Mesenteric fat pad (tissue), 1 donor: ENCODE results near the gene MFAP4.

- PRO-cap: no peak
These were observed 17.6 kb upstream of the GRAP start for GRCh38 chr17:19064278-19064784.

- PRO-cap: no peak
These were observed 13.7 kb downstream of the EPN2 start for GRCh38 chr17:19250784-19251390.

DNA sequence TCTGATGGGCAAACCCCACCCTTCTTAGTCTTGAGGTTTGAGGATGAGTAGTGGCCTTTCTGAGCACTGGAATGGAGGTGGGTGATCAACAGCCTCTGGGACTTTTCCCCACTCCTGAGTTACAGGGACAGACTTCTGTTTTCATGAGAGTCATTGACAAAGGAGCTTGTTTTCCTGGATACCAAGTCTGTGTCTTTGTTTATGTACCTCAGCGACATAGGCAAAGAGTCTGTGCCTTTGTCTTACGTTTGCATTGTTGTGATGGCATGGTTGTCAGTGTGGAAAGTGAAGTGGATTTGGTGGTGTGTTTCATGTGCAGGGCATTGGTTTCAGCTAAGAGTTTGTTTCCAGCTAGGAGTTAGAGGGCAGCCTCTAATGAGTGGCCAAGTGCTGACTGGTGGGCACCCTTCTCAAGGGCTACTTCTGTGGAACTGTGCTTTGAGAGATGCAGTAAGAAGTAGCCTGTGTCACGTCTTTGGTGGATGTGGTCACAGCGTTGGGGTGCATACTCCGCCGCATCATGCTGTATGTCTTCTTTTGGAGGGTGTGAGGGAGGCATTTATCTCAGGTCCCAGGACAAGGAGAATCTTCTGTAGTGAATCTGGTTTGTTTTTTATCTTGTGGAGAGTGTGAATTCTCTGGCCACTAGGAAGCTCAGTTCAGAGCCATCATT, 17.6 kb downstream of the EPN2 start:
- PRO-cap: no peak

DNA sequence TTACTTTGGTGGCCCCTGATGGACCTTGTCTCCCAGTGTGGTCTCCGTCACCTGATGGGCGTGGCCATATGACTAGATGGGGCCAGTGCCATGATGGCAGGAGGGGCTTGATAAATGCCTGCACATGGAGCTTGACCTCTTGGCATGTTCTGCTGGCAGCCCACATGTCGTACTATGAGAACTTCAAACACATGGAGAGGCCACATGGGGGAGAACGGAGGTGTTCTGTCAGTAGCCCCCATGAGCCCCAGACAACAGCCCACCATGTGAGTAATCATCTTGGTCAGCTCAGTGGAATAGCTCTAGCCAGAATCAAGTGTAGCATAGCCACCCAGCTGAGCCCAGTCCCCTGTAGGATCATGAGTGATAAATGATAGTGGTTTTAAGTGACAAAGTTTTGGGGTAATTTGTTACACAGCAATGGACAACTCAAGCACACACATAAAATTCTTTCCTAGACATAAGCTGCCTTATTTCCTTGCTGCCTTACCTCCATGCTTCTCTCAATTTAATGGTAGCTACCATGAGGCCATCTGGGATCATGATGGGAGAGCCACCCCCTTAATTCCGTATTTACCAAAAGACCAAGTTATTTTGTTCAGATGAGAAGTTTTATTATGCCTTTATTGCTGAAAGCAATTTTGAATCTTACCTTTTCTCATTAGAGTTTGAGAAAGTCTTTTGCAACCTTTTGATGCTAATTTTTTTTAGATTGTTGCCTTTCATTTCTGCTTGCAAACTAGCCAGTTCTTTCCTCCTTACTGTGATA, 23.8 kb downstream of the B9D1 start:
- PRO-cap: no peak

DNA sequence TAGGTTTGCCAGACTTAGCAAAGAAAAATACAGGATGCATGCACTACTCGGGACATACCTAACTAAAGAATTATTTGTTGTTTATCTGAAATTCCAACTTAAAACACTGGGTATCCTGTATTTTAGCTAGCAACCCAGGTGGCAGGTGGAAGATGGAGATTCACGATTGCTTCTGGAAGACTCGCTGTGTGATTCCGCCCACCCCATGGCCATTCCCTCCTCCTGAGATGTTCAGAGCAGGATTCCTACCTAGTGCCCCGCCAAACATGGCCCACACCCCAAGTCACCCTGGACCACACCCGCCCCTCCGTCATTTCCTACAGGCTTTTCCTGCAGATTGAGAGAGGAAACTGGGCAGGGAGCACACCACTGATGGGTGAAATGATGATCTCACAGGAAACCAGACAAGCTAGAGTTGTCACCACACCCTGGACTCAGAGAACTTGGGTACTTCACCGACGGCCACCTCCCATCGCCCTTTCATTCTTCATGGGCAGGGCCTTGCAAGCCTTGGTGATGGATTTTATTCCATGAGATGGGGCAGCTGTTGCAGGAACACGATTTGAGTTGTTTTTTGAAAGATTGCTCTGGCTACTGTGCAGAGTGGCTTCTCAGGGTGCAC, 7.2 kb upstream of the B9D1 start:
- PRO-cap: no peak

DNA sequence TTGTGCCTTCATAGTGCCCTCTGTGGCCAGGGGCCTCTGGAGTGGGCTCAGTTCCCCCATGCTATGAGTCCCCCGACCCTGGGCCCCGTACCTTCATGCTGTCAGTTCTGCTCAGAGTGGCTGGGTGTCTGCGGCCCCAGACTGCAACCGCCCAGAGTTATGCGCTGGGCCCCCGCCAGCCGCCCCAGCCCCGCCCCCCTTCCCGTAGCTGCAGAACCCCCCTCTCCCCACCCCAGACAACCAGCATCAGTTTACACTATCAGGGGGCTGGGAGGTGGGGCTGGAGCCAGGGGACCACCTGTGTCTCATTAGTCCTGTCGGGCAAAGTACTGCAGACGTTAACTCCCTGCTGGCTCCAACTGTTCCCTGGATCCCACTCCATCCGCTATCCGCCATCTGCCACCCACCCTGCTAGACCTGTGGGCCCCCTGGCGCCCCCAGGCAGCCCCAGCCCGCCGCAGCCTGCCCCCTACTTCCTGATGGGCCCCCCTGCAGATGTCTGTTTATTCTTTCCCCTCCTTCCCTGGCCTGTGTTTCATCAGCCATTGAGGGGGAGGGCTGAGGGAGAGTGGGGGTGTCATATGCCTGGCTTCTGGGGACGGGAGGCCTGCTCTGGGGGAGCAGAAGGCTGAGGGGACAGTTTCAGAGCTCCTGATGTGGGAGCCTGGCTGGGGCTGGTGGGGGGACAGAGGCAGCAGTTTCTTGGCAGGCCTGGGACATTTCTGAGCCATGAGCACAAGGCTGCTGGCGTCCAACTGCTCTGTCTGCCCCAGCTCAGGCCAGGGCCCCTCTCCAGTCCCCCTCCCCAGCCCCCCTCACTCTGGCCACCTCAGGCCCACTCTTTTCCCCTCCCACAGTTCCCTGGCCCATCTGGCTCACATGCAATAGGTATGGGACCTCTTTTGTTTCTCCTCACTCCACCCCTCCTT, at the start of gene MFAP4:
MFAP4 (minus strand) TSS at position 132 of the 929 bp plus-strand sequence.
- PRO-cap: no peak

DNA sequence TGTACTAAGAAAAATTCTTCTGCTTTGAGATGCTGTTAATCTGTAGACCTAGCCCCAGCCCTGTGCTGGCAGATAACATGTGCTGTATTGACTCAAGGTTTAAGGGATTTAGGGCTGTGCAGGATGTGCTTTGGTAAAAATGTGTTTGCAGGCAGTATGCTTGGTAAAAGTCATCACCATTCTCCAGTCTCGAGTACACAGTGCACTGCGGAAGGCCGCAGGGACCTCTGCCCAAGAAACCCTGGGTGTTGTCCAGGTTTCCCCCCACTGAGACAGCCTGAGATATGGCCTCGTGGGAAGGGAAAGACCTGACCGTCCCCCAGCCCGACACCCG, 13.9 kb upstream of the SLC47A1 start:
- PRO-cap: no peak

GRCh38 chr17:19719105-19719795, 2.9 kb upstream of the SLC47A2 start:
- PRO-cap: no peak

- PRO-cap: no peak
These were observed 7.1 kb downstream of the ULK2 start for GRCh38 chr17:19860596-19860985.

DNA sequence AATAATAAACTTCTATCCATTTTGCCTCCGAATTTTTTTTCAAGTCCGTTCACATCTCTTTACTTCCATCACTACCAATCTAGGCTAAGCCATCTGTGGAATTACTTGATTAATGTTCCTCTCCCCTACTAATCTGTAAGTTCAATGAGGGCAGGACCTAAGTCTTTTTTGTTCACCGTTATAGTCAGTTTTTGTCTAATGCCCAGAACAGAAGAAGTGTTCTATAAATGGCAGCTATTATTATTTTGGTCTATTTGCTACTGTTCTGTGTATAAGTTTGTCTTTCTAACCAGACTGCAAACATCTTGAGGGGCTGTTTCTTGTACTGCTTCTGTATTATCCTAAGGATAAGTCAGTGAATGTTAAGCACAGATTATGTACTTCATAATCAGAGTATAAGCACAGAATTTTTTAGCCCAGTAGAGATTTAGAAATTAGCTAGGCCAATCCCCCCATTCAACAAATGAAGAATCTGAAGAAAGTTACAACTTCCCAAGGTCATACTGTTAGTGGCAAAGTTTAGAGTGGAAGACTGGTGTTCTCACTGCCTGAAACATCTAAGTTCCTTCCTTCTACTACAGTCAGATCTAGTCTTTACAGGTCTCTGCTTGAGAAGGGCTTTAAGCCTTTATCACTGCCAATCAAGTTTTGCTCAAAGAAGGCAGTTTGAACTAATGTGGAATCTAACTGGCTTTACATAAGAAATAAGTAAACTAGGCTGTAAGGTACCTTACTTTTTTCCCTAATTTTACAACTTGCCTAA, 11.2 kb downstream of the AKAP10 start:
- PRO-cap: no peak

GRCh38 chr17:20074534-20074844, 65.3 kb downstream of the SPECC1 start:
- PRO-cap: no peak

GRCh38 chr17:20206157-20206546, 197.0 kb downstream of the SPECC1 start:
- PRO-cap: no peak

DNA sequence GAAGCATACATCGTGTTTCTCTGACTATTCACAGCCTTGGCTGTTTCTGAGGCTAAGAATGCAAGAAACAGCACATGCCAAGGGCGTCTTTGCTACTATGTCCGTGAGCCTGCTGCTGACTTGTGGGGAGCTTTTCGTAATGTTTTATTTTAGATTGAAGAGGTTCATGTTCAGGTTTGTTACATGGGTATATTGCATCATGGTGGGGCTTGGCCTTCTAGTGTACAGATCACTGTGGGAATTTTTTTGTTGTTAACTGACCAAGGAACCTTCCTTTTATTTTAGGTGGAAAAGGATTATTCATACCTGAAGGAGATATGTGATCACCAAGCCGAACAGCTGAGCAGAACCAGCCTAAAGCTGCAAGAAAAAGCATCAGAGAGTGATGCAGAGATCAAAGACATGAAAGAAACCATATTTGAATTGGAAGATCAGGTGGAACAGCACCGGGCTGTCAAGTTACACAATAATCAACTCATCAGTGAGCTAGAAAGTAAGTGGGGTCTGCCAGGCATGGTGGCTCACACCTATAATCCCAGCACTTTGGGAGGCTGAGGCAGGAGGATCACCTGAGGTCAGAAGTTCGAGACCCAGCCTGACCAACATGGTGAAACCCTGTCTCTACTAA, 218.1 kb downstream of the SPECC1 start:
- PRO-cap: no peak

- PRO-cap: no peak
These were observed 122.0 kb downstream of the USP22 start for GRCh38 chr17:20920717-20921333.

DNA sequence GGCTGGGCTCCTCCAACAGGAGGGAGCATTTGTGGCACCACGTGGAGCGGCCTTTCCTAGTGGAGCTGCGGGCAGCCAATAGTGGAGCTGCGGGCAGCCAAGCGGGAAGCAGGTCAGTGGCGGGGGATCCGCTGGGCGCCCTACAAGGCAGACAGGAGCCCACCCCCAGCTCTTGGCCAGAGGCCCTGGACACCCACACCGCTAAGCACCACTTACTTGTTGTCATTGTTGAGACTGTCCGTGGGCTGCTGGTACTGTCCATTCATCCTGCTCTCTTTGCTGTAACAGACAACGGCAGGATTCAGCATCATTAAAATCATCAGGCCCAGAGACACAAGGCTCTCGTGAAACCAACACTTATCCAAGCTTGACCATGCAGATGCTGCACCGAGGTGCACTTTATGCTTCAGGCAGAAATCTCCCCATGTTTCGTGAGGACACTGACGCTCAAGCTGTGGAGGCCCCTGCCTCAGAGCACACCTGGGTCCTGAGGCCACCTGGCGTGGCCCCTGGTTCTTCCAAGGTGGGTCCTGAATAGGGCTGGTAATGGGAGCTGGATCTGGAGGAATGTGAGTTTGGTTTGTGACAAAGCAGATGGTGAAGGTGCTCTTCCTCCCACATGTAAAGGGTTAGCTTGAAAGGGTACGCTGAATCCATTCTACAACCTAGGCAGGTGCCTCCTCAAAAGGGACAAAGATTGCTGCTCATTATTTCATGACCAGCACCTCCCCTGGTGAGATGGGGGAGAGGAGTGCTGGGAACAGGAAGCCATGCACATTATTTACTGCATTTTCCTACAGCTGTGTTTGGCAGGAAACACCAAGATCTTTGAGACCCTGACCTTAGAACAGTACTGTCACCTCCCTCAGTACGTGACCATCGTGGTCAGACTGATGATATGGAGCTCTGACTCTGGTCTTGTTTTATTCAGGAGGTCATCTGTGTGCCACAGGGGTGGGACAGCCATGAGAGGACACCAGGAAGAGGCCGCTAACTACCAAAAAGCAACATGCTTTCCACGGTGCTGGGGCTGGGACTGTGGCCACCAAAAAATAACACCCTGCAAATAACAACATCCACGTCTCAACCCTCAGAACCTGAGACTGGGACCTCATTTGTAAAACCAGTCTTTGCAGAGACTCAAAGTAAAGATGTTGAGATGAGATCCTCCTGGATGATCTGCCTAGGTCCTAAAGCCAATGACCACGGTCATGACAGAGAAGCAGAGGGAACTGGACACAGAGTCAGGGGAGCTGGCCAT, 37.7 kb downstream of the USP22 start:
- PRO-cap: no peak

DNA sequence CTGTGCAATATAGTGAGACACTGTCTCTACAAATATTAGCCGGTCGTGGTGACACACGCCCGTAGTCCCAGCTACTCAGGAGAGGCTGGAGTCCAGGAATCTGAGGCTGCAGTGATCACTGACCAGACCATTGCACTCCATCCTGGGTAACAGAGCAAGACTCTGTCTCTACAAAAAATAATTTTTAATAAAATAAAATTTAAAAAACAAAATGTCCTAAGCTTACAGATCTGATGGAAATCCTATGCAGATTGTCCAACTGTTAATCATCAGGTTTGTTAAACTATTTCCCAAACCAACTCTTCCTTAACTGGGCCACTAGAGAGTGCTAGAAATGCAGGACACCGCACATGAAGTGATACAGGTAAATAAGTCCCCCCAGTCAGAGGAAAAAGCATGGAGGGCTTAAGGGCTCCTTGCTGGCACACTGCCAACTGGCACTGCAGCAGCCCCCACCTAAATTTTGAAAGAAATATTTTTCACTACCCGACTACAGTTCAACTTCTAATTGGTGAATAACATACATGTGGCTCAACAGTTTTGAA, 2.7 kb downstream of the USP22 start:
- PRO-cap: no peak

DNA sequence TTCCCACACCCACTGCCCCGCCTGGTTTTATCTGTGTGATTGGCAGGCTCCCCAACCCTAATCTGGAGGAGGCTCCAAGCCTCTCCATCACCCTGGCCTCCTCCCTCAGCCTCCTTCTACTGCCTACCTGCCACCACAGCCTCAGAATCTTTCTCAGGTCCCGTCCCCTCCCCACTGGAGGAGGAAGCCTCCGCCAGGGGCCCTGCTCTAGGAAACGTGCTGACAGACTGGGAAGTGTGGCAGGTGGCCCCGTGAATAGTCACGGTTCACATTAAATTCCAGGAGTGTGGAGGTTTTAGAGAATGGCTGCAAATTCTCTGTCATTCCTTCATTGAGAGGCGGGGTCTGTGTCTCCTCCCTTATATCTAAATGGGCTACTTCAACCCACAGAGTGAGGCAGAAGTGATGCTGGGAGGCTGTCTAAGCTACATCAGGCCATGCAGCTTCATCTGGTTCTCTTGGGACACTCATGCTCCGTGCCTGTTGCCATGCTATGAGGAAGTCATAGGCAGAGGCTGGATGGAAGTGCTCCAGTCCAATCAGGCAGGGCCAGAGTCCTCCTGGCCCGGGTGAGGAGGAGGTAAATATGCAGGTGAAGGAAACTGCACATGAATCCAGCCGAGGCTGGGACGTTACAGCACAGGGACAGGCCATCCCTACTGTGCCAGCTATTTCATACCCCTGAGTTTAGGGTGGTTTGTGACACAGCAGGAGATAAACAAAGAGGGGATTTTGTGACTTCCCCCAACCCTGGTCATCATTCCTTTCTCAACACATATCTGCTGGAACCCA, 11.2 kb upstream of the MAP2K3 start:
- PRO-cap: no peak

GRCh38 chr17:21297980-21298322, 13.4 kb downstream of the MAP2K3 start:
- PRO-cap: no peak

DNA sequence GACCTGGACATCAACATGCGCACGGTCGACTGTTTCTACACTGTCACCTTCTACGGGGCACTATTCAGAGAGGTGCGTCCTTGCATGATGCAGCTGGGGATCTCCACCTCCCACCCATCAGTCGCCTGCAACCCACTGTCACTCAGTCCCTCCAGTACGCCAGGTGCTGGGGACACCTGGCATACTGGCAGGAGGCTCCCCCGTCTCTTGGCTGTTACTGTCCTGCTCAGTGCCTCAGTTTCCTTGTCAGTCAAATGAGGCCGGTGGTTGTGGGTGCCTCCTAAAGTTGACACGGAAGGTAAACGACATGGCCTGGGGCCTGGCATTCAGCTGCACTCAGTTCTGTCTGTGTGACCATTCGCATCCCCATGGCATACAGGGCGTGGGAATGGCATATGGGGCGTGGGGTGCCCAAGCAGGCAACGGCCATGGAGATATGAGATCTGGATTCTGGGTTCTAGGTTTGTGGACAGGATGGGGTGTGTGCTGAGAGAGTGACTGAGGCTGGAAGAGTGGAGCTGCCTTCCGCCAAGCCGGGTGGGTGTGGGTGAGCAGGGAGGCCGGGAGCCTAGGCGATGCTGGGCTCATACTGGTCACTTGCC, 16.5 kb downstream of the MAP2K3 start:
- PRO-cap: no peak

DNA sequence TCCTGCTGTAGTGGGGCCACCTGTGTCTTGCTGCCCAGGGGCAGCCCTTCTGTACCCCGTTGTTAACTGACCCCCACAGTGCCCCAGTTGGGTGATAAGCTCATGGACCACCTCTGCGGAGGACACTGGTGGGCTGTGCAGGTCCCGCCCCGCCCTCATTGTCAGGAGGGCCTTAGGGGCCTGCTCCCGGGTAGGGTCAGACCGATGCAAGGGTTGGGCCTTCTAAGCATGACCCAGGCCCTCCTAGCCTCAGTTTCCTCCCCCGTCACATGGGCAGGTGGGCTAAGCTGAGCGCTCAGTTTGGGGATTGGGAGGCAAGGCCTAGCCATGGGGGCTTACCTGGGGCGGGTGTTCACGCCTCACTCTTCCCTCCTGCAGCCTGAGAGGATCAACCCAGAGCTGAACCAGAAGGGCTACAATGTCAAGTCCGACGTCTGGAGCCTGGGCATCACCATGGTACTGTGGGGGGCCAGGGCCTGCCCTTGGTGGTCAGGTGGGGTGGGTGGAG, 20.2 kb downstream of the MAP2K3 start:
- PRO-cap: no peak